HT1080 (cell line): ENCODE results near the genes EIF5 and PPP1R13B.

DNA sequence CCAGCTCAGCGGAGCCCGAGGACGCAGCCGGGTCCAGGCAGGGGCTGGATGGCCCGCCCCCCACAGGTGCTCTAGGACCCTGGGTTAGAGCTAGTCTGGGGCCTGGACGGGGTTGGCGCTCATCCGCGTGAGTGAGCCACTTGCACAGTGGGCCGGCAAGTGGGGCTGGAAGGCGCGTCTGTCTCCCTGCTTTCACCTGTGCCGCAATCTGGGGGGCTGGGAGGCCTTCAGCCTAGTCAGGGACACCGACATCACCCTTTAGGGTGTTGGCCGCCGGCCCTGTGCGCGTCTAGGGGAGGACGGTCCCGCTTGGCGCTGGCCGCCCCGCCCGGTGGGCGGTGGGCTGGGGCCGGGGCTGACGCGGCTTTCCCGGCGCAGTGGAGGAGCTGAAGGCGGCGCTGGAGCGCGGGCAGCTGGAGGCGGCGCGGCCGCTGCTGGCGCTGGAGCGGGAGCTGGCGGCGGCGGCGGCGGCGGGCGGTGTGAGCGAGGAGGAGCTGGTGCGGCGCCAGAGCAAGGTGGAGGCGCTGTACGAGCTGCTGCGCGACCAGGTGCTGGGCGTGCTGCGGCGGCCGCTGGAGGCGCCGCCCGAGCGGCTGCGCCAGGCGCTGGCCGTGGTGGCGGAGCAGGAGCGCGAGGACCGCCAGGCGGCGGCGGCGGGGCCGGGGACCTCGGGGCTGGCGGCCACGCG, 3.5 kb downstream of the TNFAIP2 start:
RAMPAGE:
- cytosol, long total RNA, result no peak
- long total RNA, result no peak
- nucleus, long total RNA, result no peak

RAMPAGE:
- cytosol, long total RNA, result no peak
- long total RNA, result no peak
- nucleus, long total RNA, result no peak
Measured at GRCh38 chr14:103186304-103186895, 63.1 kb downstream of the TNFAIP2 start.

GRCh38 chr14:103273711-103274332, 60.2 kb upstream of the EIF5 start:
RAMPAGE:
- cytosol, long total RNA, result no peak
- long total RNA, result no peak
- nucleus, long total RNA, result no peak

GRCh38 chr14:103334090-103334297, at the start of gene EIF5:
EIF5 (plus strand) TSS chr14:103334237.
RAMPAGE:
- cytosol, long total RNA, result start-site peak on the plus strand at chr14:103334181-103334241, 735 and 2,005 reads in 2 replicates
- long total RNA, result start-site peak on the plus strand at chr14:103334206-103334241, 357 reads
- nucleus, long total RNA, result start-site peak on the plus strand at chr14:103334184-103334241, 706 and 366 reads in 2 replicates

DNA sequence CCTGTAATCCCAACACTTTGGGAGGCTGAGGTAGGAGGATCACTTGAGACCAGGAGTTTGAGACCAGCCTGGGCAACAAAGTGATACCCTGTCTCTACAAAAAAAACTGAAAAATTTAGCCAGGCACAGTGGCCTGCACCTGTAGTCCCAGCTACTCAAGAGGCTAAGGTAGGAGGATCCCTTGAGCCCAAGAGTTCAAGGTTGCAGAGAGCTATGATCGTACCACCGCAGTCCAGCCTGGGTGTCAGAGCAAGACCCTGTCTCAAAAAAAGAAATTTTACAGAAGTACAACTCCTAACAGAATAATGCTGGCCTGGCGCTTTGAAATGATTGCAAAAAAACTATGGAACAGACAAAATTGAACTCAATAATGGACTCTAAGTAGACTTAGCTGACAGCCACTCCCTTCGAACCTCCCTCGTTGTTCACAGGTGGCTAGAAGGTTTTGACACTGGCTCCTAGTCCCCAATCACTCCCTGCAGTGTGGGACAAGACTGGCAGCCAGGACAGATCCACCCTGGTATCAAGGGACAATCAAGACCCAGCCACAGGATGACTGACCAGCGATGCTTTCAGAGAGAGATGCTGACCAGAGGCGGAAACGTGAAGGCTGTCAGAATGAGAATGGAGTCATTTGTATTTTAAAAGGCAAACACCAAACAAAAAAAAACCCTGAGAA, 12.8 kb downstream of the EIF5 start:
RAMPAGE:
- cytosol, long total RNA, result no peak
- long total RNA, result no peak
- nucleus, long total RNA, result no peak

DNA sequence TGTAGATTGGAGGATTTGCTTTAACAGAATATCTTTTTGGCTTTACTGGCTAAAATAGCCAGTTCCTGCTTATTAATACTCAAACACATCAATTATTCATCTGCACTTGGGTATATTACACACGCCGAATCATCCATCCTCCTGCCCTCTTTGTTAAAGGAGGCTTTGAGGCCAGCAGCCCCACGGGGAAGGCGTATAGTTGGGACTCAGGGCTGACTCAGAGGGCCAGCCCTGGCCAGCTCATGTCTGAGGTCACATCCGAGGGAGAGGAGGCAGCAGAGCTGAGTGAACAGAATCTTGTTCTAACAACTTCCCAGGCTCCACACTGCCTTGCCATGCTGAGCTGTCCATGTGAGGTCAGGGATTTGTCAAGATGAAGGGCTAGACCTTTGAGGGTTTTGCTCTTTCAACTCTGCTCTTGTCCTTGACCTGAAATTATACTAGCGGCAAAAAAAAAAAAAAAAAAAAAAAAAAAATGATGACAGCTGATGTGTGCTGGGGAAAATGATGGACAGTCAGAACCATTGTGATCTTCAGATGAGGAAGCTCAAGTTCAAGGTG, 12.6 kb upstream of the MARK3 start:
RAMPAGE:
- cytosol, long total RNA, result no peak
- long total RNA, result no peak
- nucleus, long total RNA, result no peak

GRCh38 chr14:103518543-103519091, 4.0 kb downstream of the CKB start:
RAMPAGE:
- cytosol, long total RNA, result no peak
- long total RNA, result no peak
- nucleus, long total RNA, result no peak

DNA sequence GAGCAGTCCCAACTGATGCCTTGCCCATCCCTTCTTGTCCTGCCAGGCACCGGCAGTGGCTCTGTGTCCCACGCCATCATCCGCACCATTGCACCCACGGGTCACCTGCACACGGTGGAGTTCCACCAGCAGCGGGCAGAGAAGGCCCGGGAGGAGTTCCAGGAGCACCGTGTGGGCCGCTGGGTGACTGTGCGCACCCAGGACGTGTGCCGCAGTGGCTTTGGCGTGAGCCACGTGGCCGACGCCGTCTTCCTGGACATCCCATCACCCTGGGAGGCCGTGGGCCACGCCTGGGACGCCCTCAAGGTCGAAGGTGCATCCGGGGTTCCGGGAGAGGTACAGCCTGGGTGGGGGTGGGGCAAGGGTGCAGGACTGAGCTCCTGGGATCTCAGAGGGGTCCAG, 3.5 kb downstream of the TRMT61A start:
RAMPAGE:
- cytosol, long total RNA, result no peak
- long total RNA, result no peak
- nucleus, long total RNA, result no peak

DNA sequence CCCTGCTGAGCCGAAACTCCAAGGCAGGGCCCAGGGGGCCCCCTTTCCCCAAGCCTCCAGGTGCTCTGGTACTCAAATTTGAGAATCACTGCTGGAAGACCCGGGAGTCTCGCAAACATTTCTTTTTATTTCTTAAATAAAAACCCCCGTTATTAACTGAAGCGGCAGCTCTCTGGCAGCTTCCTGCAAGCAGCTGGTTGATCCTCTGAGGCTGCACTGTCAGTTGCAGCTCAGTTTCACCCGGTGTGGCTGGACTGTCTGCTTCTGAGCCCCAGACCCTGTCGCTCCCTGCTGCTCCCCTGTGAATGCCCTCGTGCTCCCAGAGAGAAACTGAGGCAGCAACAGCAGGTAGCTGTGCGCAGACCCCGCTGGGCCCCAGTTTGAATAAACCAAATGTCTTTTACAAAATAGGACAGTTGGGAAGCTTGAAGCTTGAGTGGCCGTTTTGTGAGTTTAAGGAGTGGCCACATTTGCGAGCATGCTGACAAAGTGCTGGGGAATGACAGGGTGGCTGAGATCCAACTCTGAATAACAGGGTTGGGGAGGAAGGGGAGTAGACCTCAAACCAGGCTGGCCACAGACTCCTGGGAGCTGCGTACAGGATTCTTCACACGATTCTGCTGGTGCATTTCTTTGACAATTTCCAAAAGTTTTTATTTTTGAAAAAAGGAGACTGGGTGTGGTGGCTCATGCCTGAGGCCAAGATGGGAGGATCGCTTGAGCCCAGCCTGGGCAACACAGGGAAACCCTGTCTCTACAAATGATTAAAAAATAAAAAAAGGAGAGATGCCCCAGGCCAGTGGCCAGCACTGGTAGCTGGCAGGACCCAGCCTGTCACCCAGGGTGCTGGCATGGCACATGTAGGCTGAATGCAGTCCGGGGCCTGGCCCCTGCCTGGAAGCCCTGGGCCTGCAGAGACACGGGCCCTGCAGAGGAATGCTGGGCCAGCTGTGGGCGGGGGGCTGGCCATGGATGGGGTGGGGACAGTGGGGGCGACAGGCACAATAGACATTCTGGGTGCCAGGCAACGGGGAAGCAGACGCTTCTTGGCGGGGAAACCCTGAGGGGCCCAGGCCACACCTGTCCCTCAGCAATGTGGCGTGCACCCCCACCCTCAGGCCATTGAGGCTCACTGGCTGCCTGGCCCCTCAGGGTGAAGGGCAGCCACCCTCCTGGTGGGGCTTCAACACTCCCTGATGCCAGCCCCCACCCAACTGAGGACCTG, 11.6 kb downstream of the TRMT61A start:
RAMPAGE:
- cytosol, long total RNA, result no peak
- long total RNA, result no peak
- nucleus, long total RNA, result no peak

RAMPAGE:
- cytosol, long total RNA, result no peak
- long total RNA, result no peak
- nucleus, long total RNA, result no peak
Measured at GRCh38 chr14:103698738-103699080, 16.5 kb downstream of the XRCC3 start.

DNA sequence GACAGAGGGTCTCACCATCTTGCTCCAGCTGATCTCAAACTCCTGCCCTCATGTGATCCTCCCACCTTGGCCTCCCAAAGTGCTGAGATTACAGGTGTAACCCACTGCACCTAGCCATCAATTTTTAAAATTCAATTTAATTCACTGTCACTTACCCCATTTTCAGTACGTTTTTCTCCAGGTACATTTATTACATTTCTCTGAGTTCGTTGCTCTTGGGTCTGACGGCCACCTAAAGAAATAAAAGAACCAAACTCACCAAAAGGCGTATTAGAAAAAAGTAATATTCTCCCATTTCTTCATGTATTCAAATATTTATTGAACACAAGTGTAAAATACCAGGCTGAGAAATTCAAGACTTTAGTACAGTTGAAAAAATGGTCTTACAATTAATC, 63.0 kb downstream of the ZFYVE21 start:
RAMPAGE:
- cytosol, long total RNA, result no peak
- long total RNA, result no peak
- nucleus, long total RNA, result no peak

DNA sequence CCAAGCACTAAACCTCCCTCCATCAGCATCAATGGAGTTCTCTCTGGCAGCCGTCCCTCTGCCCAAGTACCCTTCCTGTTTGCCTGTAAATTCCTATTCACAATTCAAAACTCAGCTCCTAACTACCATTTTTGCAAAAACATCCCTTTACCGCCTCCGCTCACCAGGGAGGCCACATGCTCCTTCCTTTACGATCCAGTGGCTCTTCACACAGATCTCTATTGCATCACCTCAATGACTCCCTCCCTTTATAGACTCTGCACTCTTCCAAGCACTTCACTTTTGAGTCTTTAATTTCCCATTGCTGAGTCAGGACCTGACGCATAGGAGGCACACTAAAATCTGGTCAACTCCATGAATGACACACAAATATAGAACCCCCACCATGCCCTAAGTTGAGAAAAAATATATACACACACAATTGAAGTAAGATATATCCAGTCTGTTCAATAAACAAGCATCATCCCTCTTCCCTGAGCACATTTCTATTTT, 45.9 kb downstream of the PPP1R13B start:
RAMPAGE:
- cytosol, long total RNA, result no peak
- long total RNA, result no peak
- nucleus, long total RNA, result no peak

DNA sequence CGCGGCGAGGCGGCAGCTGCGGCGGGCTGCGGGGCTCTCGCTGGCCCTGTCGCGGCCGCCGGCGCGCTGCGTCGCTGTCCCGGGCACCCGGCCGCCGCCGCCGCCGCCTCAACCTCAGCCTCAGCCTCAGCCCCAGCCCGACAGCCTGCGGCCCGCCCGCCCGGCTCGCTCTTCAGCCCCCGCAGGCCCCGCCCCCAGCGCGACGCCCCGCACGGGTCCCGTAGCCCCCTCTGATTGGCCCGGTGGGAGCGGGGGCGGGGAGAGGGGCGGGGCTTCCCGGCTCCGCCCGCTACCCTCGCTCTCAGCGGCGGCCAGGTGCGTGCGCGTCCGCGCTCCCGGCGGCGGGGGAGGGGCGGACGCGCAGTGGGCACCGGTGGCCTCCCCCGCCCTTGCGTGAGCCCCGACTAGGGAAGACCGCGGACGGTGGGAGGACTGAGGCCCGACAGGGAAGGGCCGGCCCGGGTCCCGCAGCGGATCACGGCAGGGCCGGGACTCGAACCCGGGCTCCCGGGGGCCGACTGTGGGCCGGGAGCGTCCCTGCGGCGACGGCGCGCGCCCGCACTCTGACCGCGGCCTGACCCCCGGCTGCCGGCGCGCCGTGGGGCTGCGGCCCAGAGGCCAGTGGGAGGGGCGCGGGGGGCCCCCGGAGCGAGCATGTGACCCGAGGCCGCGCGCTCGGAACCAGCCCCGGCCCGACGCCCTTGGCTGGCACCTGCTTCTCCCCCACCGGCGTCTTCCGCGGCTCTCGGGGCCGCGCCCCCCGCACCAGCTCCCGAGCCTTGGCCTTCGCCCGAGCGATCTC, at the start of gene PPP1R13B:
Gene PPP1R13B, minus strand, starts transcription at position 147 of the 802 bp plus-strand sequence.
RAMPAGE:
- cytosol, long total RNA, result no peak
- long total RNA, result no peak
- nucleus, long total RNA, result no peak

DNA sequence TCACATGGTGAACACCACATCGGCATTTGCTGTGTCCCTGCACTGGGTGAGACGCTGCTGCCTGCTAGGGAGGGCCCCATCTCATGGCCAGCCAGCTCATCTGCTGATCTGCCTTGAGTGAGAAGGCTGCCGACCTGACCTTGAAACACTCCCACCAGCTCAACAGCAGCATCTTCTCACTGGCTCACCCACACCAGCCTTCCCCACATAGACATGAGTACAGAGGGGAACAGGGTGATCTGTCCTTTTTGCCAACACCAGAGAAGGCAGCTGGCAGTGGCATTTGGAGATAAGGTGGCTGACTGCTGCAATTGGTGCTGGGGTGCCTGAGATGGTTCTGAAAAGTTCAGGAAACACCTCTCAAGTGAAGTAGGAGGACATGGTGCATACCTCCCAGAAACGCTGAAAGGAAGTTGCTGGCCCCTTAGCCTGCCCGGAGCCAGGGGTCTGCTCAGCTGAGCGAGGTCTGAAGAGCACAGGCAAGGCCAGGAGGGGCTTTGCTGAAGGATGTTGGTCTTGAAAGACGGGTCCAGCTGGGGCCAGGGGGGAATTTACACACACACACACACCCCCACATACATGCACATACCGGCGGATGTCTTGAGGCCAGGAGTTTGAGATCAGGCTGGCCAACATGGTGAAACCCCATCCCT, 14.2 kb upstream of the PPP1R13B start:
RAMPAGE:
- cytosol, long total RNA, result no peak
- long total RNA, result no peak
- nucleus, long total RNA, result no peak

DNA sequence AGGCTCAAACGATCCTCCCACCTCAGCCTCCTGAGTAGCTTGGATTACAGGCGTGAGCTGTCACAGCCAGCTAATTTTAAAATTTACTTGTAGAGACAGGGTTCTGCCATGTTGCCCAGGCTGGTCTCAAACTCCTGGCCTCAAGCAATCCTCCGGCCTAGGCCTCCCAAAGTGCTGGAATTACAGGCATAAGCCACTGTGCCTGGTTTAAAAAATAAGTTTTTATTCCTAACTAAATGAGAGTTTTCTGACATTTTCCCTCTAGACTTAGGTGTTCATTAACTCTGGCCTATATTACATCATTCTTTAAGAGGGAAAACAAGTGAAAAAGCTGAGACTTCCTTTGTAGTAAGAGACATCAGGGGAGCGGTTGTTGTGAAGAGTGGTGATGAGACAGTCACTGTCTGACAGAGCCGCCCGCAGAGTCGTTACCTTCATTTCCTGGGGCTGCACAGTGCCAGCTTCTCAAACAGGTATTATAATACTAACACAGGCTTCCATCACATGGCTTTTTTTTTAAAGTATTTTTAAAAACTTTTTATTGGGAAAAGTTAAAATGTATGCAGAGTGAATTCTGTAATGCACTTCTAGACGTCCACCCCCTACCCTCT, 12.8 kb downstream of the ATP5MJ start:
RAMPAGE:
- cytosol, long total RNA, result no peak
- long total RNA, result no peak
- nucleus, long total RNA, result no peak

DNA sequence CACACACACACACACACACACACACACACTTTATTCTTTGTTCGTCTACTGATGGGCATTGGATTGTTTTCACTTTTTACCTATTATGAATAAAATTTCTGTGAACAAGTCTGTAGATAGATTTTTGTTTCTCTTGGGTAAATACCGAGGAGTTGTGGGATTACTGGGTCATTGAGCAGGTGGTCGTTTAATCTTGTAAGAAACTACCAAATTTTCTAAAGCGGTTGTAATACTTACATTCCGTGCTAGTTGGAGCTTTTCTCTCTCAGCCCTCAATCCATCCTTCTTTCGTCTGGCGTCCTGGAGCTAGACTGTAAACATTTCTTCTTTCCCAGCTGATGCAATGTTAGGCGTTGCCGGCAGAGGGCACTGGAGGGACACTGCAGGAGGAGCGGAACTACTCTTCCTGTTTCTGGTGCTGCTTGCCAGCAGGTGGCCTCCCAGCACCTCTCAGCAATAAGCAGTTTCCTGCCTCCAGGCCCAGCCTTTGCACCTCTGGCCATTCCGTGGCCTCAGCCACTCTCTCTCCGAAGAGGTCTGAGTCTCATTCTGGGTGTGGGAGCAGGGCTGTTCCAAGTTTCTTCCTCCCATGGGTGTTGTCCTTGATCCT, 7.6 kb upstream of the ASPG start:
RAMPAGE:
- cytosol, long total RNA, result no peak
- long total RNA, result no peak
- nucleus, long total RNA, result no peak

RAMPAGE:
- cytosol, long total RNA, result no peak
- long total RNA, result no peak
- nucleus, long total RNA, result no peak
Measured at GRCh38 chr14:104100331-104100991, 15.0 kb downstream of the ASPG start.

DNA sequence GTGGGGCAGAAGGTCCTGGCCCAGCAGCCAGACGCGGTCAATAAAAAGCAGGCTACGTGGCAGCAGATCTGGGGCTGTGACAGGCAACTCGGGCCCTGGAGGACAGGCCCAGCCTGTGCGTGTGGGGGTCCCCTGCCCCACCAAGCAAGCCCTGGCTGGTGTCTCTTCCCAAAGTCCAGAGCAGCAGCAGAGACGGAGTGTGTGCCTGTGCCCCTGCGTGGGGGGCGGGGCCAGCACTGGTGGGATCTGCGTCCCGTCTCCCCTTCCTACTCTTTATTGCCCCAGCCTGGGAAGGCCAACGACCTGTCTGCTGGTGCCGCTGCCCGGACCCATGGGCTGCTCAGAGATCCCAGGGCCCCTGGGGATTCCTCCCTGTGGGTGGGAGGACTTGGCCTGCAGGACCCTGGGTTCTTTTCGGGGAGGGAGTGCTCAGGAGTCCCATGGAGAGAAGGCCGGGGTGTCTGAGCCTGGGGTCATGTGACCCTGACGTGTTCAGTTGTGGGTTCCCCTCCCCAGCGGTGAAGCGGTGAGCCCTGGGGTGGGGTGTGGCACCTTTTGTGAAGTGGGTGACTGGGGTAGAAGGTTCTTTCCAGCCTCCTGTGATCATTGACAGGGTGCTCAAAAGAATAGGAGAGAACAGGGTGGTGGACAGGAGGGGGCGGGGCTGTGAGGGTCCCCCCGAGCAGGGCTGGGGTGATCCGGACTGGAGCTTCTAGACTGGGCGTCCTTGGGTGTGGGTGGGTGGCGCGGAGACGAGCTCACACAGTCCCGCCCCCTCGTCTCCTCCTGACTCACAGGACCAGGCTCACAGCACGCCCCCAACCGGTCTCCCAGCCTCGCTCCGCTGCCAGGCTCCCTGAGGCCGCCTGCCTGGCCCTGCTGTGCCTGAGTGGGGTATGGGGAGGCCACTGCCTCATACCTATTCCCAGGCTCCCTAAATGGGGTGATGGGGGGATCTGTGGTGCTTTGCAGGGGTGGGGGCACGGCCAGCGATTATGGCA, 22.4 kb downstream of the ASPG start:
RAMPAGE:
- cytosol, long total RNA, result no peak
- long total RNA, result no peak
- nucleus, long total RNA, result no peak

RAMPAGE:
- cytosol, long total RNA, result no peak
- long total RNA, result no peak
- nucleus, long total RNA, result no peak
Measured at GRCh38 chr14:104114664-104115225, 23.6 kb upstream of the KIF26A start.

GRCh38 chr14:104117798-104118442, 20.5 kb upstream of the KIF26A start:
RAMPAGE:
- cytosol, long total RNA, result no peak
- long total RNA, result no peak
- nucleus, long total RNA, result no peak